ENCODE results near the genes ODF3B, CHKB and RABL2B.

DNA sequence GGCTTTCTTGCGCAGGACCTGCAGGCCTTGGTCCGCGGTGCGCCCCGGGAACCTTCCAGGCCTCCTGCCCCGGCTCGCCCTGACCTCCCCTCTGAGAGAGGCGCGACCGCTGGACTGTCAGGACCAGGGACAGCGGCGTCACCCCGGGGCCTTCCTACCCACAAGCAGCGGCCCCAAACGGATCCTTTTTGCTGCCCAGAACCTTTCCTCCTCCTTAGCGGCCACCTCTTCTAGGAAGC lies 558 bp upstream of the MAPK11 start:
- PRO-cap: no peak

DNA sequence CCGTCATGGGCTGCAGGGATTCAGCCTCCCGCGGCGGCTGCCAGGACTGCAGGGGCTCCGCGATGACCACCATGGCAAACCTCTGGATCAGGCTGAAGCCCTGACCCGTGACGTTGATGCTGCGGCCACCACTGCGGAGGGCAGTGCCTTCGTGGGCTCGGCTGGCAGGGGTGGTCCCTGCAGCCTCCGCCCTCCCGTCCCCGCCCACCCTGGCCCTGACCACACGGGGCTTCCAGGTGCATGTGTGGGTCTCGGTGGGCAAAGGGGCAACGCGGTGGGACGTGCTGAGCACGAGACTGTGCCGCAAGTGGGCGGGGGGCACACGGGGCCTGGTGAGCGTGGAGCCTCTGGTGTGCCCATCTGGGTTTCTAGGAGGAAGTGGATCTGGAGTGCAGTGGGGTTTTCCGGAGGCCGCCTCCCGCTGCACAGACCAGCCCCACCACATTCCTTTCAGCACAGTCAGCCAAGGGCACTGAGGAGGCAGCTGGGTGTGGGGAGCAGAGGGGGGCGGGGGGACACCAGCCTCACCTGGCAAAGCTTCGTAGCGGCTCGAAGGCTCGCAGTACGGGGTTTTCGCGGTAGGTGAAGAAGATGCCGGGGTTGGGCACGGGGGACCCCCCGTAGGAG lies 12.1 kb upstream of the MAPK11 start:
- PRO-cap: no peak

DNA sequence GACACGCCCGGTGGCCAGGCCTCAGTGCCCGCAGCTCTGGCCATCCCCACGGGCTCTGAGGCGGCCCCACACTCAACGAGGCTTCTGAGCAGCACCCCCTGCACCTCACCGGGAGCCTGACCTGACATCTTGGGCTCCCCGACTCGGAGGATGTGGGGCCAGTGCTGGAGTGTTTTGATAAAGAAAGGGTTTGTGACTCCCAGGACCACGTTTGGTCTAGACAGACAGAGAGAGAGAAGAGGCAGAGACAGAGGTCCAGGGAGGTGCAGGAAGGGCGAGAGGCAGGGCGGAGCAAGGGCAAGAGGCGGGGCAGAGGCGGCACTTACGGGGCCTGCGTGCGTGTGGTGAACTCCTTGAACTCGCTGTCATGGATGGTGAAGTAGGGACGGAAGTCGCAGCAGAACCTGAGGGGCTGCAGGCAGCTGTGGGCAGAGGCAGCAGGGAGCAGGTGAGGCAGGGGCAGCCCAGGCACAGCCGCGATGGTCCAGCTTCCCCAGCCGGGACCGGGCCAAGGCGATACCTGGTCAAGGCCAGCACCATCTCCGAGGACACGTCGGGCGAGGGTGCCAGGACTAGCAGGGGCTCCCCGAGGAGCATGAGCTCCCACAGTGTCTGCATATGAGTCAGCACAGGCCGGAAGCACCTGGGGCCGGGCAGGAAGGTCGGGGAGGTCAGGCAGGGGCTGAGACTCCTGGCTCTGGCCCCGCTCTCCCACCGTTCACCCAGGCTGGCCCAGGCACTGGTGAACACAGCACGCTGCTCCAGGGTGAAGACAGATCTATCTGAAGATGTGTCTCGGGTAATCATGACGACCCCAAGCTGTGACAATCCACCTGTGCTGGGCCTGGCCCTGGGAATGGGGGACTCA lies 7.1 kb upstream of the PLXNB2 start:
- PRO-cap: unidirectional peak, minus-strand start at position 597 of the sequence

DNA sequence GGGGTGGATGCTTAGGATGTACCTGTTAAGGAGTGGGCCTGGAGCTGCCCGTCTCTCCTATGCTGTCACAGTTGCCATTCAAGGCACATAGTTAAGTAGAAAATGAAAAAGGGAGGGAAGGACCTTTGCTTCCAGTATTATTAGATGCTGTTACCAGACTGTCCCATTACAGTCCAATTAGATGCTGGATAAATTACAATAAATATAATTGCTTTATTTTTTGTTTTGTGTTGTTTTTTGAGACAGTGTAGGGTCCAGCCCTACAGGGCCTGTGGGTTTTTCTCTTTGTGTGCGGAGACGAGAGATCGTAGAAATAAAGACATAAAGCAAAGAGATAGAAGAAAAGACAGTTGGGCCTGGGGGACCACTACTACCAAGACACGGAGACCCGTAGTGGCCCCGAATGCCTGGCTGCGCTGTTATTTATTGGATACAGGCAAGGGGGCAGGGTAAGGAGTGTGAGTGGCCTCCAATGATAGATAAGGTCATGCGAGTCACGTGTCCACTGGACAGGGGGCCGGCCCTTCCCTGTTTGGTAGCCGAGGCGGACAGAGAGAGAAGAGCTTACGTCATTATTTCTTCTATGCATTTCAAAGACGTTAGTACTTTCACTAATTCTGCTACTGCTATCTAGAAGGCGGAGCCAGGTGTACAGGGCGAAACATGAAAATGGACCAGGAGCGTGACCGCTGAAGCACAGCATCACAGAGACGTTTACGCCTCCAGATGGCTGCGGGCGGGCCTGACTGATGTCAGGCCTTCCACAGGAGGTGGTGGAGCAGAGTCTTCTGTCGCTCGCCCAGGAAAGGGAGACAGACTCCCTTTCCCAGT lies 24.6 kb downstream of the PPP6R2 start:
- PRO-cap: no peak

- PRO-cap: no peak
Observed at GRCh38 chr22:50415994-50416295, 58.9 kb downstream of the SBF1 start.

- PRO-cap: no peak
Observed at GRCh38 chr22:50446714-50447741, 27.8 kb downstream of the SBF1 start.

- PRO-cap: no peak
Observed at GRCh38 chr22:50454484-50455589, 20.0 kb downstream of the SBF1 start.

DNA sequence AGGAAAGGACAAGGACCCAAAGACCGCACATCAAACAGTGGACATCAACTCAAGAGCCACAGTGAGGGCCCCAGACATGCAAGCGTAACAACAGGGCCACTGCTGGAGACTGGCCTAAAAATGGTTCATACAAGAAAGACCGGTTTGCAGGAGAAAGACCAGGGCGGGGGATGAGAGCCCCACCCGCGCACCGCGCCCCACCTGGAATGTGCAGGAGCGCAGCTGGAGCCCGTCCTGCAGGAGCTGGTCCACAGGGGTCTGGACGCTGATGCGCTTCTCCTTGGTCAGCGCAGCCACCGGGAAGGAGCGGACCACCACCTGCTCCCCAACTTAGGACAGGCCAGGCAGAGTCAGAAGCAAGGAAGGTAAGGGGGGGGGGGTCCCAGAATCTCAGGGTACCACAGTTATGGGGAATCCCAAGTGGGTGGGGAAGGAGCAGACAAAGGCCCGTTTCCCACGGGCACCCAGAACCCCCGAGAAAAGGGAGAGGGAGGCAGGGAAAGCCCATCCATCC lies 13.8 kb downstream of the SBF1 start:
- PRO-cap: no peak

DNA sequence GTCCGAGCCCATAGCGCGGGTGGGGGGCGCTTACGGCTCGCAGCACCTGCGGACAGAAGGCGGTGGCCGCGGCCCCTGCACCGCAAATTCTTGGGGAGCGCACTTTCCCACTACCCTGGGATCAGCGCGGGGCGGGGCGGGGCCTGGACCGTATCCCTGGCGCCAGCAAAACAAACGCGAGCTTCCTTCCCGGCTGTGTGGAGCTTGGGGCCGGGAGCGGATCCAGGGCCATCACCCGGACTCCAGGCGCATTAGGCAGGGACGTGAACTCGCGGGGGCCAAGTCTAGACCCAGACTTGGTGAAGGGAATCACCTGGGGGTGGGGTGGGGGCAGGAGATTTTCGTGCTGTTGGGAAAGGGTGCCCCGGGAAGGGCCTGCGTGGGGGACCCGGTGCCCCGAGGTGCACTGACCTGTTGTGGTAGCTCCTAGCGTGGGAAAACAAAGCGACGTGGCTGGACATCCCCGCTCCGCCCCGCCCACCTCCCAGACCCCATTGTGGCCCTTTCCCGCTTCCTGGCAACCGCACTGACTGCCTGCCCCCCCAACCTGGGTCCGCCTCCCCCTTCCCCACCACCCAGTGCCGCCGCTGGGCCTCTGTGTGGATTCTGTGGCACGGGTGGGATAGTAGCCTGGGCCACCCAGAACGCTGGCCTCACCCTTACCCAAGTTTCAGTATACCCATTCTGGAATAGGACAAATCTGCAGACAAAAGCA lies at the start of gene ODF3B:
Gene ODF3B, minus strand, starts transcription at position 433 of the 715 bp plus-strand sequence.
- PRO-cap: bidirectional peak, plus-strand start at position 173 of the sequence, minus-strand start at position 112 of the sequence; bidirectional peak, plus-strand start at position 469 of the sequence, minus-strand start at position 413 of the sequence

GRCh38 chr22:50532781-50533867 lies 826 bp upstream of the ODF3B start:
- PRO-cap: no peak

DNA sequence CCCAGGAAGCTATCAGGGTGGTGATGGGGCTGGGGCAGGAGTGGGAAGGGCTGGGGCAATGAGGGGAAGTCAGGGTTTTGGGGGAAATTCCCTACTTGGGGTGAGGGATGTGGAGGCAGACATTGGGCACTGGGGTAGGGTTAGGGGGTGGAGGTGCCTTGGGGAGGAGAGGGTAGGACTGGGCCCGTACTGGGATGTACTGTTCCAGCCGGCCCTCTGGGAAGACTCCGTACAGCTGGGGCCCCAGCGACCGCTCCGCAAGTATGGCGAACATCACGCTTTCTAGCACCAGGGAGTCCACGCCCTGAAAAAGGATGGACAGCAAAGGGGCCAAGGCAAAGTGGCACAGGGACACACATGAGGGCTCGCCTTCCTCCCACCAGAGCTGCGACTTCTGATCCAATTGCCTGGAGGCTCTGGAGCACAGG lies 1.1 kb downstream of the CHKB start:
- PRO-cap: no peak

- PRO-cap: bidirectional peak, plus-strand start at chr22:50582628, minus-strand start at chr22:50582423; bidirectional peak, plus-strand start at chr22:50583124, minus-strand start at chr22:50582829
Observed at GRCh38 chr22:50581987-50583044, at the start of gene CHKB. CHKB (minus strand) TSS chr22:50582849.

- PRO-cap: bidirectional peak, plus-strand start at chr22:50583124, minus-strand start at chr22:50582829
Observed at GRCh38 chr22:50583045-50583241, 294 bp upstream of the CHKB start.

DNA sequence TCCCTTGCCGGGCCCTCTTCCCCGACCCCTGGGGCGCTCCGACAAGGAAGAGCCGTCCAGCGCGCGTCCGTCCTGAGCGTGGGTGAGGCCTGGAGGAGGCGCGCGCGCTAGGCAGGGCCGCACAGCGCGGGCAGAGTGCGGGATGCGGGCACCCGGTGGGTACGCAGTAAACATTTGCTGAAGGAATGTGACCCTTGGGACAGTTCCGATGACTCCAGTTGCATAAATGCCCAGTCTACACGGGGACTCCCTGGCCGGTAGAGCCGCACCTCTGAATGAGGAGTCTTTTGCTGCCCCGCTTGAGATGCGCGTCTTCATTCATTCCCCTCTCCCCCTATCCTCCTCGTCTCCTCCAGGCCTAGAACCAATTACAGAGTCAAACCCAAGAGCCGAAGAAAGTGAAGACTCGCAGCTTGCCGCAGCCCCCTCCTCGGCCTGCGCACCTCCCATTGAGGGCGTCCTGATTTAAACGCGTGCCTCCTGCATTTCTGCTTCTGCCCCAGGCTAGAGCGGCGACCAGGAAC lies 655 bp upstream of the CHKB start:
- PRO-cap: no peak

- PRO-cap: no peak
Observed at GRCh38 chr22:50683757-50684773, 53.9 kb upstream of the ACR start.

DNA sequence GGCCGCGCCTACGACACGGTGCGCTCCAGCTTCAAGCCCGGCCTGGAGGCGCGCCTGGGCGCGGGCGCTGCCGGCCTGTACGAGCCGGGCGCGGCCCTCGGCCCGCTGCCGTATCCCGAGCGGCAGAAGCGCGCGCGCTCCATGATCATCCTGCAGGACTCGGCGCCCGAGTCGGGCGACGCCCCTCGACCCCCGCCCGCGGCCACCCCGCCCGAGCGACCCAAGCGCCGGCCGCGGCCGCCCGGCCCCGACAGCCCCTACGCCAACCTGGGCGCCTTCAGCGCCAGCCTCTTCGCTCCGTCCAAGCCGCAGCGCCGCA lies 17.7 kb upstream of the ACR start:
- PRO-cap: no peak

DNA sequence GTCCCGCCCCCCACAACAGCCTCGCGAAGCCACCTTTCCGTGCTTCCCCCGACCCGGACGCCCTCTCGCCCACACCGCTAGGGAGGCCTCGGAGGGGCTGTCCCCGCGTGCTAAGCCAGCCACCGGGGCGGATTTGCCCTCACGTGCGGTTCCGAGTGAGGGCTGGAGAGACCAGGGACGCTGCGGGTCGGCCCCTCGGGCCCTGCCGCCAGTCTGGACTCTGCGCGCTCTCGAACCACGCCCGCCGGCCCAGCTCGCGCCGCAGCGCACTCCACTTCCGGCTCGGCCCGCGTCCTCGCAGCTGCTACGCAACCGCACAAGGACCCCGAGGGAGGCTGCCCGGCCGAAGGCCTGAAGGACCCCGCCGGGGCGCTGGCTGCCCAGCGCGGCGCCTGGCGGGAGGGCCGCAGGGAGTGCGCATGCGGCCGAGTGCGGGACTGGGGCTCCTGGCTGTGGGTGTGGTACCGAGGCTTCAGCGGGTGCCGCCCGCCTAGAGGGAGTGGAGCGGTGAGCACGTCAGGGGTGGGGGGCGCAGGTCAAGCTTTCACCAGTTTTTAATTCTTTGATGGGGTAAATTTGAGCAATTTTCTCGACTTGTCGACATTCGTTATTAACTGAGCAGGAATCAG lies at the start of gene RABL2B:
Gene RABL2B, minus strand, starts transcription at position 279 of the 629 bp plus-strand sequence.
- PRO-cap: bidirectional peak, plus-strand start at position 428 of the sequence, minus-strand start at position 271 of the sequence

All from sciatic nerve (tissue), 1 donor.